Epithelial cell of esophagus (primary cell): ENCODE measurements around the genes MAEL, MPZL1 and MPC2.

- RRBS, result no CpG with 5 or more reads among the region's 10 CpGs
Measured at GRCh38 chr1:166878506-166878882, 2.4 kb upstream of the TADA1 start.

DNA sequence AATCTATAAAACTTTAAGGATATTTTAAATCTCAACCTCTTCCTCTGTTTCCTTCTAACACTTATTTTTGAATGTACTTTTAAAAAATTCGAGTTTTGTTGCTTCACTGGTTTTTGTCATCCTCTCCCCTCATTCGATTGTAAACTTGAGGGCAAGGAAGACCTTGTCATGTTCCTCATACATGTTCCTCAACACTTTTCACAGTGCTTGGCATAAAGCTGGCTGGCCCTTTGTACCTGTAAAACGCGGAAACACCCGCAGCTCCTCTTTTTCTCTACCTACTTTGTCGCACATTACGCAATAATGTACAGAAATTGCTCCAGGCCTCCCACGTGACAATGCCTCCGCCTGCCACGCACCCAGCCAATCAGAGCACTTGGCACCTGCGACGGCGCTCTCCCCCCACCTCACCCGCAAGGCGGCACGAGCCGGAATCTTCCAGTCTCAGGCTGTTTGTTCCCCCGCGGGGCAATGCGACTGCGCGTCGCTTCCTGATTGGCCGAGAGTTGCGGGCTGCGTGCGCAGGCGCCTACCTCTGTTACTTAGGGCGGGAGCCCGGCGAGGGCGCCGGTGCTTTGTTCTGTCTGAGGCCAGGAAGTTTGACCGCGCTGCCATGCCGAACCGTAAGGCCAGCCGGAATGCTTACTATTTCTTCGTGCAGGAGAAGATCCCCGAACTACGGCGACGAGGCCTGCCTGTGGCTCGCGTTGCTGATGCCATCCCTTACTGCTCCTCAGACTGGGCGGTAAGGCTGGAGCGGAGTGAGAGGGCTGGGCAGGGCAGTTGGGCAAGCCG is at the start of gene MAEL:
MAEL (plus strand) TSS at position 541 of the 795 bp plus-strand sequence.
- RRBS, result 89% methylated on average over 6 of the region's 48 CpGs

DNA sequence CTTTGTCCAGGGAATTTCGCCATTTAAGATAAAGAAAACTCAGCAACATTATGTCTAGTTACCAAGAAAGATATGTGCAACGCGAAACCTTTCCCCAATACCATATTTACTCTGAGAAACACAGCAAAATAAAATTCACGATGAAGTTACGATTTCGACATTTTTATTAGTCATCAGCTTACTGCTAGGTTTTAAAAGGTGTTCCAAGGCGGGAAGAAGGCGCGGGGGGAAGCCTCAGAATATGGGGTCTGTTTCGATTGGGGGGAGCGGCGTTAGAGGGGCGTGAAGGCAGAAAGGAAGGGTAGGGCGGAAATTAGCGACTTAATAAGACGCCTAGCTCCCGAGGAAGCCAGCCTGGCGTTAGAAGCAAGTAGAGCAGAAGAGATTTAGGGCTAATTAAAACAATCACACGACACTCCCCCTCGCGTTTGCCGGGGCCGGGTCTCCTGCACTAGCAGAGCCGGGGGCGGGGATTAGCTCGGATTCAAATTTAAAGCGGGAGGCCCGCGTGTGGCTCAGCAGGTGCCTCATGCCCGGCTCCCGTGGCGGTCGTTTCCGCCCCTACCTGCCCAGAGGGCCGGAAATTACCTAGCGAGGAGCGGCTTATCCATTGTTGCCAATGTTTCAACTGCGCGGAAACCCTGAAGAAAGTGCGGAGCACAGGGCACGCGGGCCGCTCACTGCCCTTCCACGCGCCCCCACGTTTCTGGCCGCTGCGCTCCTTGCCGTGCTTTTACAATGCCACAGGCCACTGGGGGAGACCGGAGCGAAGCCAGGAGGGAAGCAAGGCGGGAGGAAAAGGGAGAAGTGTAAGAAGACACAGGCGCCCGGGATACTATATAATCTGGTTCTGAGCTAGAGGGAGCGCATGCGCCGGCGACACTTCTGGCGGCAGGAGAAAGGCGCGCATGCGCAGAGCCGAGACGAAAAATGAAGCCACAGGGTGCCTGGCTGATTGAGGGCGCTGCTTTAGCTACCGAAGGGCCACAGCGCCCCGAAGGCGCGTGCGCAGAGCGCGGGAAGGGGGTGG is 686 bp upstream of the POU2F1 start:
- RRBS, result 2% methylated on average over 16 of the region's 73 CpGs

GRCh38 chr1:167541097-167542455 is 12.0 kb downstream of the CREG1 start:
- RRBS, result no CpG with 5 or more reads among the region's 4 CpGs

DNA sequence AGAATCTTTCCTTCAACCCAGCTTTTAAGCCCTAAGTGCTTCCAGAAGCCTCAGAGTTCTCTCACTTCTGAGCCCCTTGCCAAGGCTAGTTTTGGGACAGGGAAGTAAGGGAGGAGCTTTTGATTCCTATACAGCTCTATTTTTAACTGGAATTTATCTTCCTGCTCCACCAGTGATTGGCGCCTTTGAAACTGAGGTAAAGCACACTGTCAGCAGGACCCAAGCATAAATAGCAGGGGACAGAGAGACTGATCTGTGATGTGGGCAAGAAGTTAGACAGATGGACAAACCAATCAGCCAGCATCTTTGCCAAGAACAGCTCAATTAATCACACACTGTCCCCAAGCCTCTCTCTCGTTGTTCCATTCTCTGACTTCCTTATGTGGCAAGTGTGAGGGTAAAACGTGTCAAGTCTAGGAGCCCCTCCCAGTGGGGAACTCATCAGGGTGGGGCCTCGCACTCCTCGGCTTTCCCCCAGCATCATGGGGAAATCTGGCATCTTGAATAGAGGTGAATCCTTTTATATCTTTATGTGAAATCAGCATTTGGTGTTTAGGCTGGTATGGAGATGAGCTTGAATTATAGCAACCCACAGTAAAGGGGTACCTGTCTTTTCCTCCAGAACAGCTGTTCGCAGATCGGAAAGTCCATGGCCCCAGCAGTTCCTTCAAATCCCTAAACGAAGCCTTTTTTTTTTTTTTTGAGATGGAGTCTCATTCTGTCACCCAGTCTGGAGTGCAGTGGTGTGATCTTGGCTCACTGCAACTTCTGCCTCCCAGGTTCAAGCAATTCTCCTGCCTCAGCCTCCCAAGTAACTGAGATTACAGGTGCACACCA is 40.1 kb upstream of the MPZL1 start:
- RRBS, result no CpG with 5 or more reads among the region's 8 CpGs

GRCh38 chr1:167711612-167712343 is 10.0 kb upstream of the MPZL1 start:
- RRBS, result no CpG with 5 or more reads among the region's 3 CpGs

DNA sequence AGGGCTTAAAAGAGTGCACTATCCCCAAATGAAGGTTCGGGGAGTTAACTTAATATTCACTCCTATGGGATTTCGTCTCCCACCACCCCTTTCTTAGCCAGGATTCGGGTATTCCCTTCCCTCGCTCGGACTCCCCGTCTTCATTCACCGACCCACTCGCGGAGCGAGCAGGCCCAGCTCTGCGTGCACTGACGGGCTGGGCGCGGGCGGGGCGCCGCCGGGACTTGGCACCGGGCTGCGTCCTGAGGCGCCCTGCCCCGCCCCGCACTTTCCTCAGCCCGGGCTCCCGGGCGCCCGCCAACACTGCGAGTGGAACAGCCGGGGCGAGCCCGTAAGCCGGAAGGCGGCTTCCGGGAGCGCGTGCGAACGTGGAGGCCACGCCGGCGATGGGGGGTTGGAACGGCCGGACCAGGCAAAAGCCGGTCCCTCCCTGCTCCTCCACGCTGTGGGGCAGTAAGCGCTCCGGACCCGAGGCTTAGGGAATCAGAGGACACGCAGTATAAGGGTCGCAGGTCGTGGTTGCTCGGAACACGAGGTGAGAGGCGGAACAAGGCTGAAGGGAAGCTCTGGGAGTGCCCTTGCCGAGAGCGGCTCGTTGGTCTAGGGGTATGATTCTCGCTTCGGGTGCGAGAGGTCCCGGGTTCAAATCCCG is 7.5 kb upstream of the MPZL1 start:
- RRBS, result 2% methylated on average over 6 of the region's 62 CpGs

DNA sequence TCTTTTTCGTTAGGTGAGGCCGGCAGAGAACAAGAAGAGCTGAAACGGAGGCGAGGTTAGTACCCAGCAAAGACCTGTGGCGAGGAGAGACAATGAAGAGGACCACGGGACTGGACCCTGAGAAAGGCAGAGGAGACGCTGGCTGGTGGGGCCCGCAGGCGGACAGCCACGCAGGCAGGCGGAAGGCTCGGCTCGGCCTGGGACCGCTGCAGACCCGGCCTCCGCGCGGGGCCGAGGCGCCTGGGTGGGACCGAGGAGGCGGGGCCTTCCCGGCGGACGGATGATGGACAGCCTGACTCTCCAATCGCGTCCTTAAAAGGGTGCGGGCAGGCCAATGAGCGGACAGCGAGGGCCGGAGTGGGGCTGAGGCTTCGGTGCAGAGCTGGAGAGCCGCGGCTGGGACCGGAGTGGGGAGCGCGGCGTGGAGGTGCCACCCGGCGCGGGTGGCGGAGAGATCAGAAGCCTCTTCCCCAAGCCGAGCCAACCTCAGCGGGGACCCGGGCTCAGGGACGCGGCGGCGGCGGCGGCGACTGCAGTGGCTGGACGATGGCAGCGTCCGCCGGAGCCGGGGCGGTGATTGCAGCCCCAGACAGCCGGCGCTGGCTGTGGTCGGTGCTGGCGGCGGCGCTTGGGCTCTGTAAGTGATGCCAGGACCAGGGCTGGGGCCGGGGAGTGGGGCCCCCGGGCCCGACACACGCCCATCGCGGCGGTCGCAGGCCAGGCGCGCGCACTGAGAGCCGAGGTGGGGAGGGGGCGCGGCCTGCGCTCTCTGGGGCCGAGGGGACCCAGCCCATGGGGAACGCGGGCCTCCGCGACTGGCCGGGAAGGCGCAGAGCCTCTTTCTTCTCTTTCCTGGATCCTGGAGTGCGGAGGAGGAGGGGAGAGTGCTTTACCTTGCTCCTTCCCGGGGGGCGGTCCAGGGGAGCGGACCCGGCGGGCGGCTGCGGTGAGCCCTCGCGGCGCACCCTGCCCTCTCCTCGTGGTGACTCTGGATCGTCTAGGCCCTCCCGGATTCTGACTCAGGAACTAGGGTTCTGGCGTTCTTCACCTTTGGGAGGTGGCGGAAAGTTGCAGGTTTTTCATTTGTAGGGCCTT is at the start of gene MPZL1:
MPZL1 (plus strand) TSS at position 377 of the 1,095 bp plus-strand sequence.
- RRBS, result 2% methylated on average over 57 of the region's 102 CpGs

DNA sequence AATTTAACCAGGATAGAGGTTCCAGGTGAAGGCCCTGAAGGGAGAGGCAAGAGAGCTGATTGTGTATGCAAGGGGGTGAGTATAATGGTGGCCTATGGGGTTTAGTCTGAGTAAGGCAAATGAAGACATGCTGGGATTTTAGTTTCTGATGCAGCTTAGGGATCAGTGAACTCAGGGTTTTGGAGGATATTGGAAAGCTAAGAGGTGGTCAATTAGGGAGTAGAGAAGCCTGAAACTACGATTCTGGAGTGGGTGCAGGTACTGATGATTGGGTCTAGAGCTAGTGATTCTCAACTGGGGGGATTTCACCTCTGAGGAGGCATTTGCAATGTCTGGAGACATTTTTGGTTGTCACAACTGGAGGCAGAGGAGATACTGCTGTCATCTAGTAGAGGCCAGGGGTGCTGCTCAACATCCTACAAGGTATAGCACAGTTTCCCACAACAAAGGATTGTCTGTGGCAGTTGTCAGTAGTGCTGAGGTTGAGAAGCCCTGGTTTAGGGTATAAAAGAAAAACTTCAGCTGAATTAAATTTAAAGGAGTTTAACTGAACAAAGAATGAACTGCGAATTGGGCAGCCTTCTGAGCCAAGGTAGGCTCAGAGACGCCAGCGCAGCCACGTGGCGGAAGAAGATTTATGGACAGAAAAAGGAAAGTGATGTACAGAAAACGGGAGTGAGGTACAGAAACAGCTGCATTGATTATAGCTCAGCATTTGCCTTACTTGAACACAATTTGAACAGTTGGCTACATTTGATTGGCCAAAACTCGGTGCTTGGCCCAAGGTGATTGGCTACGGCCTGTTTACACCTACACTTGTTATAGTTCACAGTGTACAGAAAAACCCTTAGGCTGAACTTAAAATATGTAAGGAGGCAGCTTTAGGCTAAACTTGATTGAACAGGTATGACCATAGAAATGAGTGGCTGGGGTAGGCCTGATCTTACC is 40.3 kb downstream of the MPZL1 start:
- RRBS, result no CpG with 5 or more reads among the region's 9 CpGs

GRCh38 chr1:167787800-167788441 is 66.1 kb downstream of the MPZL1 start:
- RRBS, result no CpG with 5 or more reads among the region's 7 CpGs

DNA sequence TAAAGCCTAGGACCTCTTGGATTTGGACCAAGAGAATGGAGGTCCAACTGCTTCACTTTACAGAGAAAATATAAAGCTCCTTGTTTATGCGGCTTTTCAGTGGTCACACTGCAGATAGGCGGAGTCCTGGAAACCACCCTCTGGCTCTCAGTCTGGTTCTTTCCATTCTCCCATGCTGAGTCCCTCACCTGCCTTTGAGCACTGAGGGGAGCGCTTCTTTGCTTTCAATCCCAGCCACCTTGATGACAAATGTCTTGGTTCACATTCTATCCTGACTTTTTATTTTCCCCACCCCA is 87.7 kb downstream of the ADCY10 start:
- RRBS, result no CpG with 5 or more reads among the region's 3 CpGs

GRCh38 chr1:167899137-167899911 is 14.6 kb downstream of the ADCY10 start:
- RRBS, result no CpG with 5 or more reads among the region's 6 CpGs

DNA sequence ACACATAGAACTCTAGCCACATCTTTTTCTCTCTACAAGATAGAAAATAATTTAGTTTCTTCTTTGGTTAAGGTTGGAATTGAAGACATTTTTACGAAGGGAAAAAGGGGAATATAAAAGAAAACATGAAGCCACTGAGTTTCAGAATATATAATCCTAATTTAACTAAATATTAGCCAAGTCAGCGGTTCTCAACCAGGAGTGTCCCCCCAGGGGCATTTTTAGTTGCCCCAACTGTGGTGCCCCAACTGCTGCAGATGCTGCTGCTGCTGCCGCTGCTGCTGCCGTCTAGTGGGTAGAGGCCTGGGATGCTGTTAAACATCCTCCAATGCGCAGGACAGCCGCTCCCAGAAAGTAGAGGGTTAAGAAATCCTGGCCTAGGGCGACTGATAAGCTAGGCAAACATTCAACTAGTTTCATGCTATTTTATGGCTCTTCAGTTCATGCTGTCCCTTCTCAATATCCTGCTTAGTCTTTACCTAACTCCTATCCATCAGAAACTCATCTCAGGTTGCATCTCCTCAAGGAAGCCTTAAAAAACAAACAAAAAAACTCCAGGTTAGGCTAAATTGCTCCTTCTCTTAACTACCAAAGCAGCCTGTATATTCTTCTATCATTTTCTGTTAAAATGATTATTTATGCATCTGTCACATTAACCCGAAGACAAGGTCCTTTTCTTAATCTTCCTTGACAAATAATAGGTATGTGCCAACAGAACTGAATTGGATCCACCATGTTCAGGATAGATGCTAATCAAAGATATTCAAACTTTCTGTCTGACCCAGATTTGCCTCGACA is 9.9 kb upstream of the DCAF6 start:
- RRBS, result no CpG with 5 or more reads among the region's 9 CpGs

- RRBS, result 2% methylated on average over 40 of the region's 70 CpGs
Measured at GRCh38 chr1:167936451-167937417, at the start of gene MPC2. Gene MPC2, minus strand, starts transcription at chr1:167937072.

DNA sequence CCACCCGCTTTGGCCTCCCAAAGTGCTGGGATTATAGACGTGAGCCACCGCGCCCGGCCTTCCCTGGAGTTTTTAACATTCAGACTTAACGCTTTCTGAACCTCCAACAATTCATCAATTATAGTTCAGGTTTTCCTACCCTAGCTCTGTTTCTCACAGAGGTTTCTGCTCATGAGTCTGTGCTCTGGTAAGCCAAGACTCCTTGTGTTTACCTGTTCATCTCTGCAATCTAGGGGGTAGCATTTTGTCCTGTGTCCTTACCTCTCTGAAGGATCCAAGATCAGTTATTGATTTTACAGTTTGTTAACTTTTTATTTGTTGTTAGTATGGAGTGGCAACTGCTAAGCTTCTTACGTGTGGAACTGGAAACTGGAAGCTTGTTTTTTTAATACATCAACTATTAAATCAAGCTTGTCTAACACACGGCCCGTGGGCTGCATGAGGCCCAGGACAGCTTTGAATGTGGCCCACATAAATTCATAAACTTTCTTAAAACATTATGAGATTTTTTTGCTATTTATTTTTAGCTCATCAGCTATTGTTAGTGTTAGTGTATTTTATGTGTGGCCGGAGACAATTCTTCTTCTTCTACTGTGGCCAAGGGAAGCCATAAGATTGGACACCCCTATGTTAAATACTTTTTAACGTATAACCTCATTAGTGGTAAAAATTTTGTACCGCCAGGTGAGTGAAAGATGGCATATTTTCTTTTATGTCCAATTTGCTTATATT is 29.2 kb upstream of the MPC2 start:
- RRBS, result no CpG with 5 or more reads among the region's 12 CpGs

GRCh38 chr1:167972102-167972828 is 35.4 kb upstream of the MPC2 start:
- RRBS, result no CpG with 5 or more reads among the region's 2 CpGs

- RRBS, result no CpG with 5 or more reads among the region's 4 CpGs
Measured at GRCh38 chr1:167974680-167975014, 37.8 kb upstream of the MPC2 start.

GRCh38 chr1:168081642-168082839 is 54.7 kb downstream of the GPR161 start:
- RRBS, result no CpG with 5 or more reads among the region's 11 CpGs